ENCODE measurements around the gene DEK.

- RRBS = 2% methylated on average over 33 of the region's 140 CpGs
Observed at GRCh38 chr6:18264083-18265238, at the start of gene DEK. Gene DEK, minus strand, starts transcription at chr6:18264530.

DNA sequence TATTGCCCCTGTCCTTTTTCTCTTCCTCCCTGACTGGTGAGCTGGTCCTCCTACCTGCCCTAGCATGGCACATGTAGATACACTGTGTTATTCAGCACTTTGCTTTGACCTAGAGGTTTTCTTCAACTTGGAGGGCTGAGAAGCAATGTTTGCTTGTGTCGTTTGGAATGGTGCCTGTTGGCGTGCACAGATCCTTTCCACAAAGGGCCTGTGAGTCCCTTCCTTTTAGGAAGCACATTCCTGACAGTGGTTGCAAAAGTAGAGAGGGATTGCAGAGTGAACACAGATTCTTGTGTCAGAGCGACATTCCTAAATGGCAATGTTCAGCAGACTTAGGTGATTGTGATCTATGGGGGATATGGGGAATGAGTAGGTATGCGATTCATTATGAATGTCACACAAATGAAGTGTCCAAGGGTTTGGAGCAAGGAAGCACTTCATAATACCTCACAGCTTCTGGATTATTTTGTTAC lies 850 bp upstream of the RNF144B start:
- RRBS = no CpG with 5 or more reads among the region's 4 CpGs

GRCh38 chr6:18397428-18397983 lies 10.4 kb downstream of the RNF144B start:
- RRBS = no CpG with 5 or more reads among the region's 2 CpGs

DNA sequence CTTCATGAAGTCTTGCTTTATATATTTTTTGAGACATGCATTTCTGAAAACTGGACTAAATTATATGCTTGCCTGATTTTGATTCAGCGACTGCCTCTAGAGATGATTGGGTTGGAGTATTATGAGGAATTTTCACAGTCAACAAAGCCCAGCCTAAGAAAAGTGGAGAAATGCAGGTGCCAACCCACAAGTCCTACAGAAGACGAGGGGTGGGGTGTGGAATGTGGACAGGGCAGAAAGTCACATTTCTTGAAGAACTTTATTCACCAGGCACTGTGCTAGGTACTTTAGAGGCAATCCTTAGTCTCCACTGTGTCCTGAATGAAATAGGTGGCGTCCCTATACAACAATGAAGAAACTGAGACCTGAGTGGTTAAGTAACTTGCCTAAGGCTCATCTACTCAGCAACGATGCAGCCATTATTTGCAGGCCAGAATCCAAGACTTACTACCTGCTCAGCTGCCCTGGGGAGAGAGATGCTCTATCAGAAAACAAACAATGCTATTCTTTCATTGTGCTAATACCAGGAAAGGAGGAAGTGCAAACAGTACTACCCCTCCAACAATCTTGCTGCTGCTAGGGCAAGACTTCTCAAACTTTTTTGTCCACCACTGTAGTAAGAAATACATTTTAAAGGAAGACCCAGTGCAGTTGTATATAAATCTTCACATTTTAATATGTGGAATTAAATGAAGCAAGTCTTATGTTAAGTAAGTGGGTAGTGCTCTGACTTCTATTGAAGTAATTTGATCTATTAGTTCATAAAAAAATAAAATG lies 106.4 kb downstream of the RNF144B start:
- RRBS = no CpG with 5 or more reads among the region's 4 CpGs

DNA sequence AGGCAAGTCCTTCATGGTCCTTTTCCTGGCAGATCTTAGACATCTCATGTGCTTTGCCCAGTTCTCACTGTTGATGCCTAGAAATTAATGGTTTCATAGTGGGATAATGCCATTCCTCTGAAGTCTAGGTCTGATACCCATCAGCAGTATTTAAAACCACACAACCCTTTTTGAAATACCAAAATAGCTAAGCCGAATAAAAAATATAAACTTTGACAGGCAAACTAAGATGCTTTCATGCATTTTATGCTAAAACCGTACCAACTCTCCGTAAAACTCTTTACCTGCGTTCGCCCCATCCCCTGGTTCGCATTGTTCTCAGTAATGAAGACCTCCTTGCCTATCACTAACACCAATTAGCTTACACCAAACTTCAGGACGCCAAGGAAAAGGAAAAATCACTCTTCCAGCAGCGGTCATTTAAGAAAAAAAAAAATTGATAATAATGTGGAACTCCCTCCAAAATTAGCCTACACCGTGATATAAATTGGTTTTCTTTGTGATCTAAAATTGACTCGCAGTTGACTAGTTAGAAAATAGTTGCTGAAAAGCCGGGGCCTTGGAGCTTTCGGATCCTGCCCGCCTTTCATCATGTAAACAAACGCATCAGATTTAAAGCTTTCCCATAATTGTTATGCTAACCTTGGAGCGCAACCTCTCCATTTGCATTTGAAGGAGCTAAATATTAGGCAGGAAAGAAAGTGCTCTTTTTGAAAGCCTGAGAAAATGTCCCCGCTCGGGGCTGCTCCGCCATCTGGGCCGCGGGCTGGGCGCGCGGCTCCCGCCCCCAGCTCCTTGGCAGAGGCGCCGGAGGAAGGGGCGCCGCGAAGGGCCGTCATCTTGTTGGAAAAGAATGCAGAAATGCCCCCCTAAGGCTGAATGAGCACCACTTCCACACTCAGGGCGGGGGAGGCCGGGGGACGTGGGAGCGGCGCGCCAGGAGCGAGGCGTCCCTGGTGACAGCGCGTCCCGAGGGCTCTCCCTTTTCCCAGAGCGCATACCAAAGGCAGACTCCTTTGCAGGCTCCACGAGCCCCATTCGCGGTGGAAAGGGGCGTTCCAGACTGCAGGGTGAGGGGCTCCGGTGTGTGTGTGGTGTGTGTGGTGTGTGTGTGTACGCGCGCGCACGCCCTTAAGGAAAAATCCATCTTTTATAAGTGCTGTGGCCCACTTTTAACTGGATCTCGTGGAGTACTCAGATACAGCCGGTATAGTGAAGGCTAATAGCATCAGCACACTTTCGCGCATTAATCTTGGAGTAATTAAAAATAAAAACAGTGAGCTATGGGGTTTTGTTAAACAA lies 145.8 kb upstream of the ID4 start:
- RRBS = no CpG with 5 or more reads among the region's 56 CpGs

GRCh38 chr6:19719447-19719964 lies 117.7 kb upstream of the ID4 start:
- RRBS = 11% methylated on average over 6 of the region's 10 CpGs

GRCh38 chr6:19805131-19806004 lies 31.8 kb upstream of the ID4 start:
- RRBS = no CpG with 5 or more reads among the region's 9 CpGs

- RRBS = no CpG with 5 or more reads among the region's 7 CpGs
Observed at GRCh38 chr6:19833806-19834615, 3.2 kb upstream of the ID4 start.

DNA sequence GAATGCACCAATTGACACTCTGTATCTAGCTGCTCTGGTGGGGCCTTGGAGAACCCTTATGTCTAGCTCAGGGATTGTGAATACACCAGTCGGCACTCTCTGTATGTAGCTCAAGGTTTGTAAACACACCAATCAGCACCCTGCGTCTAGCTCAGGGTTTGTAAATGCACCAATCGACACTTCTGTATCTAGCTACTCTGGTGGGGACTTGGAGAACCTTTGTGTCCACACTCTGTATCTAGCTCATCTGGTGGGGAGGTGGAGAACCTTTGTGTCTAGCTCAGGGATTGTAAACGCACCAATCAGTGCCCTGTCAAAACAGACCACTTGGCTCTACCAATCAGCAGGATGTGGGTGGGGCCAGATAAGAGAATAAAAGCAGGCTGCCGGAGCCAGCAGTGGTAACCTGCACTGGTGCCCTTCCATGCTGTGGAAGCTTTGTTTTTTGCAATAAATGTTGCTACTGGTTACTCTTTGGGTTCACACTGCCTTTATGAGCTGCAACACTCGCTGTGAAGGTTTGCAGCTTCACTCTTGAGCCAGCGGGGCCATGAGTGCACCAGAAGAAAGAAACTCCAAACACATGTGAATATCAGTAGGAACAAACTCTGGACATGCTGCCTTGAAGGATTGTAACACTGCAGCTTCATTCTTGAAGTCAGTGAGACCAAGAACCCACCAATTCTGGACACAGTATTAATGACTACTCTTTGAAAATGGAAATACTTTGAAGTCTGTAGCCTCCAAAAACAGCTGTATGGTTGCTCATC lies 89.8 kb upstream of the MBOAT1 start:
- RRBS = no CpG with 5 or more reads among the region's 7 CpGs

GRCh38 chr6:20424435-20425215 lies 22.9 kb downstream of the E2F3 start:
- RRBS = no CpG with 5 or more reads among the region's 5 CpGs

DNA sequence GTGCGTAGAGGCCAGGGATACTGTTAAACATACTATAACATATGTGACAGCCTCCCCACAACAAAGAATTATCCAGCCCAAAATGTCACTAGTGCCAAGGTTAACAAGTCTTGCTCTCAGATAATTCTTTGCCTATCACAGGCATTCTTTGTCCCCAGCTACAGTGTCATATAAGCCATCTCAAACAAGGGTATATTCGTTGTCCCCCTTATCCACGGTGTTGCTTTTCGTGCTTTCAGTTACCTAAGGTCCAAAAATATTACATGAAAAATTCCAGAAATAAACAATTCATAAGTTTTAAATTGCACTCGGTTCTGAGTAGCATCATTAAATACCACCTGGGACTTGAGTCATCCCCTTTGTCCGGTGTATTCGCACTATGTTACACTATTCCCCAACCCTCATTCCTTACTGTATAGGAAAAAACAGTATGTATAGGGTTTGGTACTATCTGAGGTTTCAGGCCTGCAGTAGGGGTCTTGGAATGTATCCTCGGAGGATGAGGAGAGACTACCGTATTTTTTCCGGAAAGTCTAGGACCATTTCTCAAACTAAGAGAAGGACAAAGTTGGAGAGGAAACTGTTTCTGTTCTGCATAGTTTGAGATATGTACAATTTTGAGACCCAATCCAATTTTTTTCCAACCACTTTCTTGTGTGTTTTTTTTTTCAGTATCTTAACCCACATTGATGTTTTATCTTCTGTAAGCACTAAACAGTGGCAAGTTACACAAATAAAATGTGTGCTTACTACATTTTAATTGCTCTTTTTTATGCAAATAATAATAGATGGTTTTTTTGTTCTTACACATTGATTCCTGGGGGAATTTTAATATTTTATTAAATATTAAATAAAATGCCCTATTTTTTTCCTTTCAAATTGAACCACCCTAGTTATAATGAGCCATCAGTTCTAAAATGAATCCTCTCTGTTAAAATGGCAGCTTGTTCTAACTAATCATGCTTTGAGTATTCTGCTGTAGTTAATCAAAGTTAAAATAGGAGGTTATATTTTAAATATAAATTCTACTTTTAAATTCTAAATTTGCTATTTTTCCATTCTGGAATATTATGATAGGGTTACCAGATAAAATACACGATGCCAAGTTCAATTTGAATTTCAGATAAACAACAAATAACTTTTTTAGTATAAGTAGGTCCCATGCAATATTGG lies 27.8 kb downstream of the E2F3 start:
- RRBS = no CpG with 5 or more reads among the region's 11 CpGs

DNA sequence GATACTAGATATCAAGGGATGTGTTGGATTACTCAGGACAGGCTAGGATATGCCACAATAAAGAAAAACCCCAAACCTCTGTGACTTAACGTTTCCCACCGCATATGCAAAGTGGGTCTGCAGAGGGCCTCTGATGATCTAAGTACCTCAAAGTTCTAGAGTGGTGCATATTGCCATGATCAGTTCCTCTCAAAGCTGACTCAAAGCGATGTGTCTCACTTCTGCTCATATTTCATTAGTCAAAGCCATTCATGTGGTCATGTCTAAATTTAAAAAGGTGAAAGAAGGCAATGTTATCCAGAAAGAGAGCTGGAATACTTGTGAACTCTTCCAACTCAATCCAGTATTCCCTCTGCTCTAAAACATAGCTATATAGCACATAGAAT lies 155.0 kb upstream of the SOX4 start:
- RRBS = no CpG with 5 or more reads among the region's 3 CpGs

DNA sequence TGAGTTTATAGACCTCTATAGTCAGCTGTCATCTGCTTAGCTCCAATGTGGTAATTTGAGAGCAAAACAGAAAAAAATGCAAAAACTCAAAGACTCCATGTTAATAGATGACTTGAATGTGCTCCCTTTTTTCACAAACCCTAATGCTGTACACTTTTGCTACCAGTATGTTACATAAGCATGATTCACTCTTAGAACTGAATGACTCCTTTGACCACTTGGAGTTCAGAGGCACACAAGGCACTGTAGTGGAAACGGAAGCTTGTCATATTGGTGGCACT lies 55.2 kb upstream of the SOX4 start:
- RRBS = no CpG with 5 or more reads among the region's 1 CpG

DNA sequence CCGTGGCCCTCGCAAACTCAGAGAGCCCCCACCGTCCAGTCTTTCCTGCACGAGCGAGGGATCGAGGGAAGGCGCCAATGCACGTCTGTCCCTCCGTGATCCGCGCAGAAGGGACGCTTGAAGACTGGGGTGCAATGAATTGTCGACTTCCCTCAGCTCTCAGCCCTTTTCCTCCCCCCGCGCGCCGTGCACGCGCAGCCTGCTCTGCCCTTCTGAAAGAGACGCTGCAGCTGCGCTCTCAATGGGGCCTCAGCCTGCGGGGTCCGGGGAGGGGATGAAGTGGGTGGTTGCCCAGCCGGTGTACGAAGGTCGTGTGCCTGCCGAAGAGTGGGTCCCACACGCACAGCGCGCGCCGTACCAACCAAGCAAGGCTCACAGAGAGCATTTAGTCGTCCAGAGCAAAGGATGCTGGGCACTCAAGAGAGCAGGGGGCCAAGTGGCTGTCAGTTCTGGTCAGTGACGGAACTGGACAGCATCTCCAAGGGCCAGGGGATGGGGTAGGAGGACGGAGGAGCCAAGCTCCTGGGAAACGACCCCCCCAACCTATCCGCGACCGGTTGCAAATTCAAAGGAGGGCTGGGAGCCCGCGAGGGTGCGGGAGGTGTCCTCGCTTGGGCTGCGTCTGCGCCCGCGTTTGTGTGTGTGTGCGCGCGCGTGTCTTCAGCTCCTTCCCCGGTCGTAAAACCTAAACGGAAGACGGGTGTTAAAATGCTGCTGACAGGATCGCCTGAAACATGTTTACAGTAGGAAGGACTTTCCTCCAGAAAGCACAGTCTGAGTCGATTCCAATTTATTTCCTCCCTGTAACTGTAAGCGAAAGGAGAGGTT lies 5.3 kb upstream of the SOX4 start:
- RRBS = no CpG with 5 or more reads among the region's 58 CpGs

- RRBS = no CpG with 5 or more reads among the region's 9 CpGs
Observed at GRCh38 chr6:21855730-21856777, 262.5 kb downstream of the SOX4 start.

DNA sequence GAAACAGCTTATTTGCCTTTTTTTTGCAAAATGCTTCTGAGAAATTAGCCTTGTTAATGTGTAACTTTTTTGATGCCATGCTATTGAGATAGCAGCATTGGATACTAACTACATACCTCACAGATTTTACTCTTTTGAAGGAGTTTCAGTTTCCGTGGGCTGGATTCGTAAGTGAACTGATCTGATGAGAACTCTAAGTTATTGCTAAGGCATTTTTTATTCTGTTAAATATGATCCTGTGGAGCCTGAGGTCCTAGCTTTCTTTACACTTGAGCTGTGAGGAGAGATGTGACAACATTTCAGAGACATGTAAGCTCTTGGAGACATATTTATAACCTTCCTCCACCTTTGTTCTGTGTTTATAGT lies 345.5 kb downstream of the PRL start:
- RRBS = no CpG with 5 or more reads among the region's 2 CpGs

DNA sequence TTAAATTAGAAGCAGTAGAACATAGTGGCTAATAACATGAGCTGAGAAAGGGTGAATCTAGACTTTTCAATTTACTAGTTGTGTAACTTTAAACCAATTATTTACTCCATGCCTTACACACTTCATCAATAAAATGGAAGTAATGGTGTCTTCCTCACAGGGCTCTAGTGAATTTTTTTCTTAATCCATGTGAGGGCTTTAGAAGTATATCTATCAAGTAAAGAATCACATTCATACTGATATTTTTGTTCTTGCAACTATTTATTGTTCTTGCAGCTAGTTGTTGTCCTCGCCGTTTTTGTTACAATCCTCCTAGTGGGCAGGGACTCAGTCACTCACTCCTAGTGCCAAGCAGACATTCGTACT lies 30.4 kb downstream of the NRSN1 start:
- RRBS = no CpG with 5 or more reads among the region's 3 CpGs

DNA sequence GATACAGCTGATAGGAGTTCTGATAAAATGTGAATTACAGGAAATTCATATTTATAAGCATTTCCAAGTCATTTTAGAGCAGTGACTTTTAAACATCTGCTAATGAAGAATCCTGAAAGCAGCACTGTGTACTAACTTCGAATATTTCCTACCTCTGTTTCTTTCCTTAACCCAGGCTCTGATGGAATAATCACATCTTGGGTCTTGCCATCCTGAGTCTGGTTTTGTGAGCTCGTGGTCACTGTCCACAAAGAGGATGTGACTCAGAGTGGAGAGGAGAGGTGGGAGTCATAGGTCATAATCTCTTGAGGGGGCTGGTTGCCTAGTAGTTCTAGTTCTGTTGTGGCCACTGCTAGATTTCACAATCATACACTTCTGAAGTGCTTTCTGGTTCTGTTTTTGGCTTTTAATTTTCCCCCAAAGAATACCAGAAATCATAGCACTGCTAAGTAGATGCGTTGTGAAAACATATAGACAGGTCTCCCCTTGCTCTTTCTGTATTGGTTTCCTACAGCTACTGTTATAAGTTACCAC lies 102.6 kb downstream of the NRSN1 start:
- RRBS = no CpG with 5 or more reads among the region's 3 CpGs

DNA sequence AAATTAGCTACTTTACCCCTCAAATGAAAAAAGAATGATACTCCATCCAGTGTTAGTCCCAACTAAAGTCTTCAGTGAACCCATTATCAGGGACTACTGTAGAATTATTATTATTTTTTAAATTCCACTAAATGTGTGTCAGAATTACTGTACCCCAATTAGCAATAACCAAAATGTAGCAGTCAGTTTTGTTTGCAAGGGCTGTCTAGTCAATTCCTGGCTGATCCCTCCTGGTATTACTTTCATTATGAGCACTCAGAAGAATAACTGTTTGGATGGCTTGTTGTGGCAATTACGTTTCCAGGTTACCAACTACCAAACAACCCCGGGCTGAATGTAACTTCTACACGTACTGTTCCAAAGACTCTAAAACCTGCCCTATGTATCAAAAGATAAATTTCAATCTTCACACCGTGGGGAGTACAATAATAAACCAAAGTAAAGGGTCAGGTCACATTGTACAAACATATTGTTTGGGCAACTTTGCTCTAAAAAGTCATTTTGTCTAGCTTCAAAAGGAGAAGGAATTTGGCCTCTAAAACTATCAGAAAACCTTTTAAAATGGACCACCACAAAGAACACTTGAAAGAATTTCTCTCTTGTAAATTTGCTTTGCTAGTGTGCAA lies 27.8 kb downstream of the DCDC2 start:
- RRBS = no CpG with 5 or more reads among the region's 4 CpGs